Bile duct (tissue), 1 donor: ENCODE measurements around a stretch of chr5.

GRCh38 chr5:119332766-119333864 lies 22.7 kb upstream of the TNFAIP8 start:
- PRO-cap, result unidirectional peak, plus-strand start at chr5:119333226

DNA sequence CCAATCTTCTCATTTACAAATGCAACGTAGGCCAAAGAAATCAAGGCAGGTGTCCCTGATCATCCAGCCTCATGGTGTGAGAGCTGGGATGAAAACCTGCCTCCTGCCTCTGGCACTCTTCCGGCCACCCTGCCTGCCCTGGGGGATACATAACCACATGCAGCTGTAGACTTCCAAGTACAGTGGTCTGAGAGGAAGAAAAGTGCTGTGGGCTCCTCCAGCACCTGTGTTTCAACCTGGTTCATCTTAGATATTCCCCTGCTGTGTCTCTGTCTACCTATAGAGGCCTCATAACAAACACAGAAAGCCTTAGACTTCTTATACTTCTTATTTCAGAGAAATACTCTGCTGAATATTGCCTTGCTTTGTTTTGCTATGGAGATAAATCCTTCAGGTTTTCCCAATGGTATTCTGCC lies 19.6 kb upstream of the TNFAIP8 start:
- PRO-cap, result no peak

DNA sequence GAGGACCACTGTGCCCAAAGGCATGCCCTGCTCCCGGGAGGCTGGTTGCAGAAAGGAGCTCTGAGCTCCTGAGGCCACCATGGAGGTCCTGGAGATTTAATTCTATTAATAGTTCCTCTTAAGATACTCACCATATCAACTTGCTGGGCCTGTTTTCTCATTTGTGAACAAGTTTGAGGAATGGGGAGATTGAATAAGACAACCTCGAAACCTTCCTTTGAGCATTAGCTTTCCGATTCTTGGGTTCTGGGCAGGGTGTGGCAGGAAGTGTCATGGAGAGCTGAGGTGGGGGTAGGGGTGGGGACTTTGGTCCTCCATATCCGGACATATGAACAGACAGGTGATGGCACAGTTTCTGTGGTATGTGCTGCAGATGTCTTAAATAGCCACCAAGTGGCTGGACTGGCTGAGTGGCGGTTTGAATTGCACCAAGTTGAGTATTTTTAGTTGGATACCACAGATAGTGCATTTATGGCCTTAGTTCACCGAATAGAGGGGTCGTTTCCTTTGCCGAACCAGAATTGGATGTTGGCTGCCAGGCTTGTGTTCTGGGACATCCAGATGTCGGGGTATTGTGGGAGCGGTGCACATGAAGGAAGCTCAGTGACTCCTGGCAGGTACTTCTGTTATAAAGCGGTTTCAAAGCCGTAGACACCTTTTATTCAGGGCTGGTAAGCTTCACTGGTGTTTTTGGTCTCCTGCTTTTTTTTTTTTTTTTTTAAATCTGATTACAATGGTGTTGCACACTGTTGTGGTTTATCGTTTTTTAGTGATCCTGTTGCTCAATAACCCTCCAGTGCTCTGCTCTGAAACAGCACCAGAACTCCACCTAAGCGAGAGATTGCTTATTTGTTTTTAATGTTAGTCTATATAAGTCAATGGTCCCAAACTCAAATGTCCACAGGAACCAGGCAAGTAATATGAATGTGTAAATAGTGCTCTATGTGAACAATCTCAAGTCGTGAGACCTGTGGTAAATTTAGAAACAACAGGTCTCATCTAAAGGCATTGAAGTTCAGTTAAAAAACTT lies 15.1 kb upstream of the TNFAIP8 start:
- PRO-cap, result no peak

GRCh38 chr5:119341416-119341986 lies 14.3 kb upstream of the TNFAIP8 start:
- PRO-cap, result no peak

GRCh38 chr5:122126778-122127010 lies 2.7 kb upstream of the ZNF474 start:
- PRO-cap, result no peak

GRCh38 chr5:122153046-122153521 lies 6.9 kb upstream of the ENSG00000250803 start:
- PRO-cap, result no peak

DNA sequence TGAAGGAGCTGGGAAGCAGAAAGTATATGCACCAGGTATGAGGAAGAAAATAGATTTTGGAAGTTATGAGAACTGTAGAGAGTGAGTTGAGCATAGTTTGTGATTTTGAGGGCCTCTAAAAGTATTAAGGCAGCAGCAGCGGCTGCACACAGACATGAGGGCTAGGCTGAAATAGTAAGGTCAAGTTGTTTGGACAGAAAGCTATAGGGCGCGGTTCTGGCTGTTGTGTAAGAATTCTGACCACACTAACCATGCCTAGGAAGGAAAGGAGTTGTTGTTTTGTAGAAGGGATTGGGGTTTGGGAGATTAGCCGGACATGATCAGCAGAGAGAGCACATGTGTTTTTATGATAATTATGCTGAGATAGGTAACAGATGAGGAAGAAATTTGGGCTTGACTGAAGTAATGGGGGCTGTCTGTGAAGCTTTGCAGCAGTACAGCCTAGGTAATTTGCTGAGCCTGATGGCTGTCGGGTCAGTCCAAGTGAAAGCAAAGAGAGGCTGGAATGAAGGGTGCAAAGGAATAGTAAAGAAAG lies 154.0 kb upstream of the SNX2 start:
- PRO-cap, result no peak

- PRO-cap, result bidirectional peak, plus-strand start at chr5:123036177, minus-strand start at chr5:123036100
Measured at GRCh38 chr5:123035651-123036321, 739 bp downstream of the PPIC start.

GRCh38 chr5:123094767-123095659 lies 6.0 kb downstream of the PRDM6 start:
- PRO-cap, result no peak

GRCh38 chr5:123098671-123099910 lies 10.1 kb downstream of the PRDM6 start:
- PRO-cap, result no peak

DNA sequence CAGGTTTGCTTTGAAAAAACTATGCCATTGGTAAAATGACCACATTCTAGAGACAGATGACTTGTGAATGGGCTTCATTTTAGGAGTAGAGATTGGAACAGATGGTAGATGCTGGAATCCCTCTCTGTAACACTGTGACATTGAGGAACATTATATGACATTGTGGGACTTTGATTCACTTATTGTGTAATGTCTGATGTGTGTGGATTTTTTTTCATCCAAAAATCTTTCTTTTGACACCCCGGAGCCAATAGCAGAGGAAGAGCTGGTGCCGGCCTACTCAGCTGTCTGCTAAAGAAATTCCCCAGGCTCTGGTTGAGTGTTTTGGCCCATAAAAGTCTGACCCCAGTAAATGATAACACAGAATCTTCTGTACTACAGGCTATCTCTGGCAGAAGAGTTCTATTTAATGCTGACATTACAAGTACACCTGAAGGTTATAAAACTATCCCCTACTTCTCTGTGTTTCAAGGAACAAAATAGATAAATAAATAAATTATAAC lies 6.4 kb upstream of the CEP120 start:
- PRO-cap, result no peak

DNA sequence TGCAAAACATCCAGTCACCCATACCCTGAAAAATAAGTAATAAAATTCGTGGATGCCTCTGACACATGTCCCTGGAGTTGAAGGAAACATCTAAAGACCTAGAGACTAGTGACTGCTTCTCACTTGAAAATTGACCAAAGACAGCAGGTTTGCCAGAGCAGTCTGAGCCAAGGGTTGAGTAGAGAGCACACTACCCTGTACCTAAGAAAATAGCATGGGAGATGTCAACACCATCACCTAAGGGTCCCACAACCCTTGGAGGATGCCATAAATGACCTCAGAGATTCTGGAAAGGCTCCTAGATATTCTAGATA lies 536.7 kb downstream of the ZNF608 start:
- PRO-cap, result no peak

GRCh38 chr5:124538118-124538545 lies 208.3 kb downstream of the ZNF608 start:
- PRO-cap, result no peak

GRCh38 chr5:124661094-124661904 lies 85.1 kb downstream of the ZNF608 start:
- PRO-cap, result no peak

- PRO-cap, result no peak
Measured at GRCh38 chr5:125410917-125411891, 664.8 kb upstream of the ZNF608 start.

DNA sequence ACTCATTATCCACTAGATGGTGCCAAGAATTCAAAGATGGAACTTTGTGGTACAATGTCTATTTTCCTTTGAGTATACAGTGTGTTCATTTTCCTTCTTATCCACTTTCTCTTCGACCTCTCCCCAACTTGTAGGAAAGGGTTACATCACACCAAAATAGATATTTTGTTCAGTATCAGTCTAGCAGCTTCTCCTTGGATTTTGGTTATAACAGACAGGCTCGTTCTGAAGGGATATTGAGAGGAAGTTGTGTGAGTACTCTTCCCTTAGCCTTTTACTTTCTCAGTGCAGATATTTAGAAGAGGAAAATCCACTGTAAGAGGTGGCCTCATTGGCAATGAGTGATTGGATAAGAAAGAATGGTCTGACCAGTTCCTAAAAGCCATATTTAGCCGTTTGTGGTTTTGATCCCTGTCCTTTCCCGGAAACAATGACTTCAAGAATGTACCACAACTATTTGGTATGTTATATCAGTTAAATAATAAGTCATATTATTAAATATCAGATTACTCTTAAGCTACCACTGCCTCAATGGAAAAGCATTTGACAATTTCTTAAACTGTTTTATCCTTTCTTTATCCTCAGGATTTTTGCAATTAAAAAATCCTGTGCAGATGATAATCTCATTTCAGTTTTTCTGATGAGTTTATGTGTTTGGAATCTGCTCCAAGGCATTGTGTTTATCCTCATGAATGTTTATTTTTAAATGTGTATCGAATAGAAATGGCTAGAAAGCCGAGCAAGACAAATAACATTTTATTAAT lies 68.9 kb upstream of the GRAMD2B start:
- PRO-cap, result no peak

GRCh38 chr5:126479631-126480338 lies 56.6 kb downstream of the GRAMD2B start:
- PRO-cap, result no peak

DNA sequence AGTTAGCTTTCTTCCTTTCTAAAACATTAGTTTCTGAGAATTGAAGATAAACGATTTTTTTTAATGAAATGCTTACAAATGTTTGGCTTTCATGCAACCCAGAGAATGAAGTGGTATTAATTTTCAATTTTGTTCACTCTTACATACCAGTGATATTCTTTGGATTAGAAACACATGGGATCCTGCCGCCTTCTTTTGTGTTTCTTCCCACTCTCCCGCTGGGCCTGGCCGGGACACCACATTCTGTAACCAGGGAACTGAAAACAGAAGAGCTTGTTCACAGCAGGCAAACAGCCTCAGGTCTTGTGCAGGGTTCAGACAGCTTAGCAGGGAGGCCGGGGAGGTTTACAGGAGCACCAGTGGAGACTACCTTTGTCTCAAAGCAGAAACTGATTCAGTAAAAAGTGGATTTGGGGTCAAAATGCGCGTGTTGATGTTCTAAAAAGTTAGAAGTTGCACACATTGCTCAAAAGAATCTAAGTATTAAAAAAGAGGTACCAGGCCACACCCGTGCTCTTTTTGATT lies 67.0 kb downstream of the GRAMD2B start:
- PRO-cap, result no peak

DNA sequence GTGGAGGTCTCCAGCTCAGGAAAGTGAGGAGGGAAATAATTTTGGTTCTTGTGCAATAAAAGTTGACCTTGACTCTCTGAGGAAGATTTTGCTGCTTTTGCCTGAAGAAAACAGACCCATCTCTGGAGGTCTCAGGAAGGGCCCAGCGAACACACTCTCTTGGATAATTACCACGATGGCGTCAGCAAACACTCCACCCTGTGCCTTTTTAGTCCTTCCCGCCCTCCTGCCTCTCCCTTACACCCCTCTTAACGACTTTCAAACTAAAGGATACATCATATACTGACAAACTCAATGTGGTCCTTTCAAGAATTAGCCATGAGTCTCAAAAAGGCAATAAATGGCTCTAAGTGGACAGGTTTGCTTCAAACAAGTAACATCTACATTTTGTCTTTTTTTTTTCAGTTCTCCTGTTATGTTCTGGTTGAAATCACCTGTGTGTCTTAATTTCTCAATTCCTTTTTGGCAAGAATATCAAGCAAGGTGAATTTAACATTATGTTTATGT lies 69.9 kb downstream of the GRAMD2B start:
- PRO-cap, result no peak

- PRO-cap, result no peak
Measured at GRCh38 chr5:126523666-126524654, 71.1 kb downstream of the ALDH7A1 start.